BJ (cell line): ENCODE data around the genes DDX46 and CXCL14.

GRCh38 chr5:133285576-133286190, 233.9 kb downstream of the HSPA4 start:
- CAGE, long polyA plus RNA, result no peak
- RRBS, result no CpG with 5 or more reads among the region's 8 CpGs

DNA sequence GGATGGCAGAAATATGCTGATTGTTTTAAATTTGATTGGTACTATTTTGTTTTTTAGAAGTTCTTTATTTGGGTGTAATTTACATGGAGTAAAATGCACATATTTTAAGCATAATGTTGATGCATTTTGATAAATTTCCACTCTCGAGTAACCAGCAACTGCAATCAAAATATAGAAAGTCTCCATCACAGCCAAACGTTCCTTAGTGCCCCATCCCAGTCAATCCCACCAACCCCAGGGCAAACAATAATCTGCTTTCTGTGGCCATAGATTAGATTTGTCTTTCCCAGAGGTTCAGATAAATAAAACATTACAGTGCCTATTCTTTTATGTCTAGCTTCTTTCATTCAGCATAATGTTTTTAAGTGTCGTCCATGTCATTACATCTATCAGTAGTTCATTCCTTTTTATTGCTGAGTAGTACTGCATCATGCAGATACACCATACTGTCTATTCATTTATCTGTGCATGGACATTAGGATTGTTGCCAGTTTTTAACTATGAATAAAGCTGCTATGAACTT, 105.1 kb upstream of the FSTL4 start:
- CAGE, long polyA plus RNA, result no peak
- RRBS, result no CpG with 5 or more reads among the region's 3 CpGs

DNA sequence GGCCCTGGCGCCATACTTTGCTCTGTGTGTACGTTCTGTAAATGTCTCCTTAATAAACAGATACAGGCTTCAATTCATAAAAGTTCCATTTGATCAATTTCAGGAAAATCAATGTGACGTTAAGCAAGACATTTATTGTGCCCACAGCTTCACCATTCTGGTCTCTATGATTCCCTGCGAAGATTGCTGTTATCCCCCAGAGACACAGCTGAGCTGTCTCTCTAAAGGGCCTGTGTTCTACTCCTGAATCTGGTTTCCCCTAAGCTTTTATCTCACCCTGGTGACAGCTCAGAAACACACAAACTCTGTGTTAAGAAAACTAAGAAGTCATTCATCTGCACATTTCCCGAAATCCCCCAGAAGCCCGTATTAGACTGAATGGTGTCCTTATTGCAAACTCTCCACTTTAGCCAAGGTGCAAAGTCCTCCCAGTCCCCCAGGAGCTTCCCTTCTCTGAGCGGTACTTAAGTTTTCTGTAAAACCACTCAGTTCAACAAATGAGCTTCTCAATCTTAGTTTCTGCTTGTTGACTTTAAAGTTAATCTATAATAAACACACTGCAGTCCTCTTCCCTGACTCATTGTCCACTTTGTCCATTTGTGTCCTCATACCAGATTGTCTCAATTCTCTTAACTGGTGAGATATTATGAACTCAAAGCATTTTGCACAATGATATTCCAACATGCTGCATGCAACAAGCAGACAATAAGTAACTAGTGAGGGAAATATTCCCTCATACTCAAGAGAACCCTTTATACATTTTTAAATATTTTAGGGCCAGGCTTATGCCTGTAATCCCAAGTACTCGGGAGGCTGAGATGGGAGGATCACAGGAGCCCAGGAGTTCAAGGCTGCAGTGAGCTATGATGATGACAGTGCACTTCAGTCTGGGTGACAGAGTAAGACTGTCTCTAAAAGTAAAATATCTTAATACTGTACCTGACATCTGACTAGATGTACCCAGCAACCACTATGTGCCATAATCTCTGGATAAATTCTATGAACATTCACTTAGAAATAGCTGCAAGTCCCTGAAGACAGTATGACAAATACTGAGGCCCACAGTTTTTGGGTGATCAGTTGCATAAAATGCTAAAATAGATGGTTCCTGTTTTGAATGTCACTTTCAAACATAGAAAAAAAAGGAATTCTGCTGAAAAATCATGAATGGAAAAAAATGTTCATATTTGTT, 1.6 kb upstream of the C5orf15 start:
- CAGE, long polyA plus RNA, result no peak
- RRBS, result no CpG with 5 or more reads among the region's 8 CpGs

DNA sequence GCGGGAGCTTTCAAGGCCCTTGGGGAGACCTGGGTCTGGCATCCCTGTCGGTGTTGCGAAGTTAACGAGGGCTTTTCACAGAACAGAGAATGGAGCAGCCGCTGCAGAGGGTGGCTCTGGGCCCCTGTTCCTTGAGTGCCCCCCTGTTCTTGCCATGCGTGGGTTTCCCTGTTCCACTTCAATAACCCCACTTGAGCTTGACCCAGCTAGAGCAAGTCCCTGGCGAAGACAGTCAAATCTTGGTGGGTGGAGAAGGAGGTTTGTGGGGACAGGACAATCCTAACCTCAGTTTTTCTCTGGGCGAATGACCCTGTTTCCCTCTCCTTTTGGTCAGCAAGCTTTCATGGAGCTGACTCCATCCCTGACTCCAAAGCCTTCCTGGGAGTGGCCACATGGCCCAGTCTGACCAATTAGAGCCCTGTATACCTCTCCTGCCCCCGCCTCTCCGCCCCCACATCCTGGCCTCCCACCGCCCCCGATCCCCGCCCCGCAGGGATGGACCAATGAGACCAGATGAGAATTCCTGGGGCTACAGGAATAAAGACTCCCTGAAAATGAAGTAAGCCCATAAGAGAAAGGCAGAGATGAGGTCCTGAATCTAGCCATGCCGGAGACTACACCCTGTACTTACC, 3.0 kb upstream of the VDAC1 start:
- CAGE, long polyA plus RNA, result no peak
- RRBS, result no CpG with 5 or more reads among the region's 15 CpGs

- CAGE, long polyA plus RNA, result no peak
- RRBS, result no CpG with 5 or more reads among the region's 1 CpG
Observed at GRCh38 chr5:134029077-134029522, 24.3 kb upstream of the VDAC1 start.

GRCh38 chr5:134053647-134054133, 48.9 kb upstream of the VDAC1 start:
- CAGE, long polyA plus RNA, result no peak
- RRBS, result no CpG with 5 or more reads among the region's 4 CpGs

DNA sequence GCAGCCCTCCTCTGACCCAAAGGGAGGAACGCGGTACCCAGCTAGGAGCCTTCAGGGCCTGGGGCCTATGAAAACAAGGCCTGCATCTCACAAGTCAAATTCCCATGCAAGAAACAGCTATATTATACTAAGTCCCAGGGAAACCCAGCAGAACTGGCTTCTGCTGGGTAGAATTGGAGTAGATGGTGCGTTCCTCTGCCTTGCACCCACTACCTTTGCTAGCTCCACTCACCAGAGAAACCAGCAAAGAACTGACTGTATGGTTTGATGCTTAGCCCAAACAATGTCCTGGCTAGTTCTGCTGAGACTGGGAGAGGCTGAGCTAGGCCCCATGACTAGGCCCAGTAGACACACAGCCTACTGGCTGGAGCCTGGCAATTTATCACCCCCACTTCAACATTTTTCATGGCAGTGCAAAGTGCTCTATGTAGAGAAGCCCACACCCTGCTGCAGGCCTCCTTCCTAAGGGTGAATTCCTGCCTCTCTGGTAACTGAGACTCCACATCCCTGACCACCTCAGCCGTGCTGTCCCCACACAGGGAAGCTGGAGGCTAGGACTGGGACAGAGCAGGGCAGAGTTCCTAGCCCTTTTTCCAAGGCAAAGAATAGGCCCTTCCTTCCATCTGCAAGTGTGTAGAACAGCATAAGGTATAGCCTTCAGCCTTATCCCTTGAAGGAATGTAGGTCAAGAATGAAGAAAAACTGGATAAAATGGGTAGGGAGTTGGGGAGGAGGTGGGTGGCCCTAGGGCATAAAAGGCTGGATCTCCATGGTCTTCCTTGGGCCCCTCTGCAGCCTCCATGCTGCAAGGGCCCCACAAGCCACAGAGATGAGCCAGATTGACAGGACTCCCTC, 29.4 kb downstream of the TCF7 start:
- CAGE, long polyA plus RNA, result no peak
- RRBS, result no CpG with 5 or more reads among the region's 4 CpGs

DNA sequence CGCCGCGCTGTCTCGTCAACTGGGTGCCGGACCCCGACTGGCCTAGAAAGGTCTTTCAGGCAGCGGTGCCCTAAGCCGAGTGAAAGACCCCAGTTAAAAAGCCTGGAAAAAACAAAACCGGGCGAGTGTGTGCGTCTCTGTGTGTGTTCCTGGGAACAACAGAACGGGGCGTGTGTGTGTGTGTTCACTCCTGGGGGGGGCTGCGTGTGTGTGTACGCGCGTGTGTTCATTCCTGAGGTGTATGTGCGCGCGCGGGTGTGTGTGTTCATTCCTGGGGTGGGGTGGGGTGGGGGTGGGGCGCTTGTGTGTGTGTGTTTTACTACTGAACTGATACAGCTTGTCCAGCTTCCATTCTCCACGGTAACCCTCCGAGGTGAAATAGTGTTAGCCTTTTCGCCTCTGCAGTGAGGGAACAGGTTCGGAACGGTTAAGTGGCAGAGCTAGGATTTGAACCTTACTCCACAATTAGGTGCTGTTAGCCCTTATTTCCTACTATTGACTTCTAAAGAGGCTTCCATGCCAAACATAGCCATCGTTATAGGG, 497 bp upstream of the SKP1 start:
- CAGE, long polyA plus RNA, result no peak
- RRBS, result 1% methylated on average over 7 of the region's 28 CpGs

GRCh38 chr5:134195769-134196134, 19.0 kb upstream of the SKP1 start:
- CAGE, long polyA plus RNA, result no peak
- RRBS, result no CpG with 5 or more reads among the region's 4 CpGs

- CAGE, long polyA plus RNA, result no peak
- RRBS, result no CpG with 5 or more reads among the region's 4 CpGs
Observed at GRCh38 chr5:134247454-134247921, 21.6 kb upstream of the PPP2CA start.

GRCh38 chr5:134524771-134525592, 488 bp upstream of the JADE2 start:
- CAGE, long polyA plus RNA, result no peak
- RRBS, result 2% methylated on average over 13 of the region's 59 CpGs

- CAGE, long polyA plus RNA, result no peak
- RRBS, result no CpG with 5 or more reads among the region's 17 CpGs
Observed at GRCh38 chr5:134560387-134561048, 35.0 kb downstream of the JADE2 start.

- CAGE, long polyA plus RNA, result start-site peak on the plus strand at chr5:134758776-134758804, 105 and 98 reads in 2 replicates
- RRBS, result 1% methylated on average over 24 of the region's 88 CpGs
Observed at GRCh38 chr5:134758285-134759554, at the start of gene DDX46. TSS of gene DDX46 (plus strand) at chr5:134758779.

DNA sequence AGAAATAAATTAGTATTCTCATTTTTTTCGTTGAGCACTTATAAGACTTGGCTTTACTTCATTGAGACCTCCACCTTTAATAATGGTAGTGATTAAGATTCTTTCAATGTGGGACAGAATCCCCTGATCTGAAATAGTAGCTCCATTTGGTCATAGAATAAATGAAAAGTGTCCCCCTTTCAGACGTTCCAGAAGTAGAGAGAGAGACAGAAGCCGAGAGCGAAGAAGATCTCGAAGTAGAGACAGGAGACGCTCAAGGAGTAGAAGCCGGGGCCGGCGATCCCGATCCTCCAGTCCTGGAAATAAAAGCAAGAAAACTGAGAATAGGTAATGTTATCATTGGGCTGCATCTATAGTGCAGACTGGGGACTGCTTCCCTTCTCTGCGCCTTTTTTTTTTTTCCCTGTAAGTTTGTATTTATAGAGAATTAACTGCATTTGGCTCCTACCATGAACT, 8.2 kb downstream of the DDX46 start:
- CAGE, long polyA plus RNA, result start-site peak on the plus strand centred at position 237 of the sequence, 86 bp wide, 199 and 105 reads in 2 replicates
- RRBS, result no CpG with 5 or more reads among the region's 11 CpGs

- CAGE, long polyA plus RNA, result no peak
- RRBS, result no CpG with 5 or more reads among the region's 3 CpGs
Observed at GRCh38 chr5:134858887-134859659, 13.3 kb downstream of the C5orf24 start.

GRCh38 chr5:134928250-134928628, 23.3 kb downstream of the PCBD2 start:
- CAGE, long polyA plus RNA, result no peak
- RRBS, result no CpG with 5 or more reads among the region's 10 CpGs

GRCh38 chr5:135133920-135134690, 100.1 kb upstream of the PITX1 start:
- CAGE, long polyA plus RNA, result no peak
- RRBS, result no CpG with 5 or more reads among the region's 19 CpGs

DNA sequence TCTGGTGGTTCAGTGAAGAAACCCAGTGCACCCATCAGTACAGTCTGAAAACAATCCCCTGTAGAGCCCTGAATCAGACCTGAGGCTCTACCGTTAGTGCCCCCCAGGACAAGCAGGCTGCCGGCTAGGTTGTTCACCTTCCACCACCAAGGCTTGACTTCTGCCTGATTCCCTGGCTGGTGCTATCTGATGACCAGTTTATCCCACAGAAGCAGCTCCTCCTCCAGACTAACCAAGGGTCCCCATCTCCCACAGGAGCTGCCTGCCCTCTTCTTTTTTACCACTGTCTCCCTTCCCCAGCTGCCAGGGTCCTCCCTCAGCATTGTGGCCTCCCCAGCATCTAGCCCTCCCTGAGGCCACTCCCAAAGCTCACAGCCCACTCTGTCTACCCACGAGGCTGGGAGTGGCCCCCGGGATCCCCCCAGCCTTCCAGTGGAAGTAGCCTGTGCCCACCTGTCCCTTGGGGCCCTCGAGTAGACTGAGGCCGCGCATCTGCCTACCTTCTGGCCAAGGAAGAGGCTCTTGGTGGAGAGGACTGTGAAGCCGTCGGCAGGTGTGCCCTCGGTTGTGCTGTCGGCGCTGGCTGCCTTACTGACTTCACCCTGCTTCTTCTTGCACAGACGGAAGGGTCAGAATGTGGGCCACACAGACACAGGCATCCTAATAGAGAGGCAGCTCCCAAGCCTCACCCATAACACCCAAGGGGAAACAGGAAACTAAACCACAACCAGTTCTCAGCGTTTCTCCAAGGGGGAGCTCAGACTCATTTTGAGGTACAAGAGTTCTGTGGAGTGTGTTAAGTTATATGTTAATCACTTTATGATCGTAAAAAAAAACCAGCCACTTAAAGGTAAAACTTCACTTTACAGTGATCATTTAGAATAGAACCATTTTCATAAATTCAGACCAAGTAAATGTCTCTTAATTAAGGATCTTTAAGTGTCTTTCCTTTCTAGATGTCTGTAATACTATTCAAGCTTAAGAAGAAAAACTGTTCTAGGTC, 38.7 kb downstream of the MACROH2A1 start:
- CAGE, long polyA plus RNA, result no peak
- RRBS, result no CpG with 5 or more reads among the region's 15 CpGs

- CAGE, long polyA plus RNA, result no peak
- RRBS, result no CpG with 5 or more reads among the region's 4 CpGs
Observed at GRCh38 chr5:135385929-135386562, 13.0 kb downstream of the MACROH2A1 start.

DNA sequence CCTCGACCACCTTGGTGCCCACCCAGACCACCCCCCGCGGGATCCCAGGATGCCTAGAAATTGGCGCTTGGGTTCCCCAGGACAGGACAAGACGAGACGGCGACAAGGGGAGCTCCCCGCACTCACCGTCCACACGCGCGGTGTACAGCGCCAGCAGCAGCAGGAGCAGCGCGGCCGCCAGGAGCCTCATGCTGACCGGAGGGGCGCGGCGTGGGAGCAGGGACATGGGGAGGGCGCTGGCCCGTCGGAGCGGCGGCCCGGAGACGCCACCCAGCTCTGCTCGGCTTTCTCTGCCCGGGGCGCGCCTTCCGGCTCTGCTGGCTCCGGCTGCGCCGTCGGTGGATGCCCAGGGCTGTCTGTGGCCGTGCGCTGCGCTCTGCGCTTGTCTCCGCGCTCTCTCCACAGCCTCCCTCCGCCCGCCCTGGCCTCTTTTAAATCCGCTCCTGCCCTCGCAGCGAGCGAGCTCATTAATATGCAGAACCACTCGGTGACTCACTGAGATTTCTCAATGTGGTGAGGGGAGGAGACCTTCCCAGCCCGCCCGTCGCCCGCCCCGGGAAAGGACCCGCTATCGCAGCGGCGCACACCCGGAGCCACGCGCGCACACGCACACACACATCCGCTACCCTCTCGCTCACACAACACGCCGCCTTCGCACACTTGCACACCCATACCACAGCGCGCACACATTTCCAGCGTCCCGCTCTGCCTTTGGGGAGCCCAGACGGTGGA, at the start of gene CXCL14:
Gene CXCL14 (minus strand): TSS at position 403 of the 732 bp plus-strand sequence.
- CAGE, long polyA plus RNA, result no peak
- RRBS, result under 1% methylated on average over 10 of the region's 73 CpGs